ENCODE measurements around a stretch of chr17.

DNA sequence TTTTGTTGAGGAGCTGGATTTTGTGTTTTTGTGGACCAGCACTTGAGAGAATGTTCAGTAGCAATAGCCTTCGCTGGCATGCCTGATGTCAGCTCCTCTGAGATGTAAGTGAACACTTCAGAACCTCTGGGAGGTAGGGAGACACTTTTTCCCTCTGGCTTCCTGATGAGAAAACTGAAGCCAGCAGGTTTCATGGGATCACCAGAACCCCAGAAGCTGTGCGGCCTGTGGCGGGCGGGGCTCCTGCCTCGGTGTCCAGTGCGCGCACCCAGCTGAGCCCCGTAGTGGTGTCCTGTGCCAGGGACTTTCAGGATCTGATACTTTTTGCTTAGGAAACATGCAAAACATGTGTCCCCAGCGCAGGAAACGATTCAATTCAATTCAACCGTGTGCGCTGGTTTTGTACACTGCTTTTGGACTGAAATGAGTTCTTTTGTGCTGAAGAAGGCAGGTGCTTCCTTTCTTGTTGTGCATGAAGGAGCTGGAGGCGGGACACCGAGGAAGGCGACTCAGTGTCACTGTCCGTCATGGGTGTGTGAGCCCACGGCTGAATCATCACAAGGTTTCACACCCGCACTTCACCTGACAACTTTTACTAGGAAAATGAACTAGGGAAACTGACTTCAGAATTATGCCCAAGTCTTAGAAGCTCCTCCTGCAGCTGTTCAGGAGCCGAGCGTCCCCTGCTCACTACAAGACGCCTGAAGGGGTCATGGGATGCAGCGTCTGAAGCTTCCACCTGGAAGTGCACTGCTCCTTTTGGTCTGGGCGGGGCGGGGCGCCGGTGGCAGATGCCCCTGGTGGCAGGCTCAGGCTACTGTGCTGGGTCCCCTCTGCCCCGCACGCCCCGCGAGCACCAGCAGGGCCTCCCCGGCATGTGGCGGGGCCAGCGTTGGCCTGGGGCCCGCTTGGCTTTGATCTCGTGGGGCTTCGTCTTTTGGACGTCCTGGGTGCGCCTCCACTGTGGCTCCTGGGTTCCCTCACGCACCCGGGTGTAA, 31.4 kb upstream of the ZNF750 start:
- PRO-cap, 3 experiments = no peak in any of the 3 experiments
- RAMPAGE, long total RNA = no peak
- RRBS, 2 experiments = 55 to 69% methylated on average over 8 of the region's 40 CpGs

DNA sequence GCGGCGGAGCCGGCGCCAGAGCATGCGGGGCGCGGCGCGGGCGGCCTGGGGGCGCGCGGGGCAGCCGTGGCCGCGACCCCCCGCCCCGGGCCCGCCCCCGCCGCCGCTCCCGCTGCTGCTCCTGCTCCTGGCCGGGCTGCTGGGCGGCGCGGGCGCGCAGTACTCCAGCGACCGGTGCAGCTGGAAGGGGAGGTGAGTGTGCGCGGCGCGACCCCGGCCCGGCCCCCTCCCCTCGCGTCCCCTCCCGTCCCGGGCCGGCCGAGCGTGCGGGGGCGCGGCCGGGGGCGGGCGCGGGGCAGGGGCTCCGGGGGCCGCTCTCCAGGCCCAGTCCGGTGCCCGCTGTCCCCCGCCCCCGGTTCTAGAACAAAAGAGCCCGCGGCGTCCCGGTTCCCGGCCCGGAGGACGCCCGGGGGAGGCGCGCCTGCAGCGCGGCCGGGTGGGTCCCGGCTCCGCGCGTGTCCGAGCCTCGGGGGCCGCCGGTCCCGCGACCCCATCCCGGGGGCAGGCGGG, 440 bp downstream of the METRNL start:
- PRO-cap, 3 experiments = no peak in any of the 3 experiments
- RAMPAGE, long total RNA = no peak
- RRBS, 2 experiments = 2% methylated on average over 36 of the region's 82 CpGs

GRCh38 chr17:83100945-83101592, 21.7 kb downstream of the METRNL start:
- PRO-cap, 3 experiments = no peak in any of the 3 experiments
- RAMPAGE, long total RNA = no peak
- RRBS, 2 experiments = 12 to 22% methylated on average over 7 of the region's 22 CpGs

DNA sequence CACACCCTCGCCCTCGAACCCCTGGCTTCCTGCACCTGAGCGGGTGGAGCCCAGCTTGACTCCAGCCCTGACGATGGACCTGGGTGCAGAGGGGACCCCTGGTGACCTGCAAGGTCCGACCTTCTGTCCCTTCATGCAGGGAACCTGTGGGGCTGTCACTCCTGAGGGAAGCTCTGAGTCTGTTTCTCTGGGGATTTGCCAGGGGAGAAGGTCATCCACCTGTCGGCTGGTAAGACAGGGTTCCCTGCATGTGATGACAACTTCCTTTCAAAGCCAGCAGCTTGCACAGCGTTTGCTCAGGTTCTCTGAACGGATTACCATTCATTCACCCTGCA, 46.5 kb downstream of the METRNL start:
- PRO-cap, 3 experiments = no peak in any of the 3 experiments
- RAMPAGE, long total RNA = no peak
- RRBS, 2 experiments = no CpG with 5 or more reads among the region's 8 CpGs

Data from skeletal muscle tissue (tissue), 7 donors.